Mammary microvascular endothelial cell (primary cell): ENCODE data around the genes IL17RC and PRRT3.

GRCh38 chr3:8503415-8503898 is 1.8 kb downstream of the LMCD1 start:
- RAMPAGE, long total RNA = no peak

DNA sequence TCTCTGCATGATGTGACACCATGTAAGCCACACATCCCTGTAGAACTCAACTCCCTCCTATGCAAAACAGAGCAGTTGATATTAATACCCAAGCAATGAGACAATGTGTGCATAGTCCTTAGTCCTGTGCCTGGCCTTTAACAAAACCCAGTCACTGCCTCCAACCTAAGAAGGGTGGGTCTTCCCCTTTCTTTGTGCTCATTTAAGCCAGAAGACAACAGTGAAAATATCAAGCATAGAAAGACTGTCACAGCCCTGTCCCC is 6.1 kb downstream of the SSUH2 start:
- RAMPAGE, long total RNA = no peak

- RAMPAGE, long total RNA = no peak
Observed at GRCh38 chr3:9101238-9101891, 138.1 kb upstream of the RAD18 start.

DNA sequence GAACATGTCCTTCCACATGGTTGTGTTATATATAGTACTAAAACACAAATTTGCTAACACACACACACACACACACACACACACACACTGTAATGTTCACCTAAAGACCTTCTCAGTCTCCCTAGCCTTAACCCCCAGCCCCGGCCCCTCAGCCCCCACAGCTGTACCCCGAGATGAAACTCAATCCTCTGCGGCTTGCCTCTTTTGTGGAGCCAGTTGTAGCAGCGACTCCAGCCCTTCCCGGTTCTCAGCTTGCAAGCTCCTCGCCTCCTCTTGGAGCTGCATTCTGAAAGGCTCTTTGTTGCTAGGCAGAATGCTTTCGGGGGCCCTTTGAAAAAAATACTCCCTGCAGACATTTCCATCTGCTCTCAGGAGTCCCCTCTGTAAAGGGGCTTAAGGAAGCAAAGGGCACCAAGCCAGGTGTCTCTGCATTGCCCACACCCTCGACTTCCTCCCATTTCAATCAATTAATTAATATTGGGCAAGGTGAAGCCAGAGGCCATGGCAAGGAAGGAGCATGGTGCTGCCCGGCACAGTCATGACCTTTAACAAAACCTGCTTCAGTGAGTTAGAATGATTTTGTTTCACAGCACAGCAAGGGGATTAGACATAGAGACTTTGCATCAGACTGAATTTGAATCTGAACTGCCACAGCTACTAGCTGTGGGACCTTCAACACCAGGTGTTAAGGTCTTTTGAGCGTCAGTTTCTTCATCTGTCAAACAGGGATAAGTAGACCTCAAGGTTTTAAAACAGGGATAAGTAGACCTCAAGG is 65.5 kb downstream of the SRGAP3 start:
- RAMPAGE, long total RNA = no peak

DNA sequence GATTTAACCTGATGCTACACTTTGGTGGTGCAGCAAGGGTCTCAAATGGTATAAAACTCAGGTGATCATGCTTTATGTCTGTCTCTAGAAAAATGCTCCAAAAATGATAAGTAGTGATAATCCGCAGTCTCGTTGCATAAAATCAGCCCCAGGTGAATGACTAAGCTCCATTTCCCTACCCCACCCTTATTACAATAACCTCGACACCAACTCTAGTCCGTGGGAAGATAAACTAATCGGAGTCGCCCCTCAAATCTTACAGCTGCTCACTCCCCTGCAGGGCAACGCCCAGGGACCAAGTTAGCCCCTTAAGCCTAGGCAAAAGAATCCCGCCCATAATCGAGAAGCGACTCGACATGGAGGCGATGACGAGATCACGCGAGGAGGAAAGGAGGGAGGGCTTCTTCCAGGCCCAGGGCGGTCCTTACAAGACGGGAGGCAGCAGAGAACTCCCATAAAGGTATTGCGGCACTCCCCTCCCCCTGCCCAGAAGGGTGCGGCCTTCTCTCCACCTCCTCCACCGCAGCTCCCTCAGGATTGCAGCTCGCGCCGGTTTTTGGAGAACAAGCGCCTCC is 1.4 kb upstream of the SETD5 start:
- RAMPAGE, long total RNA = no peak

GRCh38 chr3:9435506-9436052 is 38.2 kb downstream of the SETD5 start:
- RAMPAGE, long total RNA = no peak

DNA sequence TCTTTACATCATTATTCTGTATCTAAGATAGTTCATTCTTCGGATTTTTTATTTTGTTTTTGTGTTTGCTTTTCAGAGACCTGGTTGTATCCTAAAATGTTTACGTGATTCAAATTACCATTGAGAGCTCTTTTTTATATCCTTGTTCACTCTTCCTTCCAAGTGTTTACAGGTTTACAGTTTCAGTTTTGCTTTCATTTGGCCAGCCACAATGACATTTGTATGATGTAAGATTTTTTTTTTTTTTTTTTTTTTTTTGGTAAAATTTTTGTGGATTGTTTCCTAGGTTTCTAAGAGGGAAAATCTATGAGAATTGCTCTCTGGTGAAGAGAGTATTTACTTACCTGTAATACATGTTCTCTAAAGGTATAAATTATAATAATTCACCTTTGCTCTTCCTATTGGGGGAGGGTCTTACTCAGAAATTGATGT is 55.0 kb downstream of the SETD5 start:
- RAMPAGE, long total RNA = no peak

GRCh38 chr3:9470073-9470544 is 72.7 kb downstream of the SETD5 start:
- RAMPAGE, long total RNA = no peak

- RAMPAGE, long total RNA = no peak
Observed at GRCh38 chr3:9552426-9553075, 1.1 kb downstream of the LHFPL4 start.

DNA sequence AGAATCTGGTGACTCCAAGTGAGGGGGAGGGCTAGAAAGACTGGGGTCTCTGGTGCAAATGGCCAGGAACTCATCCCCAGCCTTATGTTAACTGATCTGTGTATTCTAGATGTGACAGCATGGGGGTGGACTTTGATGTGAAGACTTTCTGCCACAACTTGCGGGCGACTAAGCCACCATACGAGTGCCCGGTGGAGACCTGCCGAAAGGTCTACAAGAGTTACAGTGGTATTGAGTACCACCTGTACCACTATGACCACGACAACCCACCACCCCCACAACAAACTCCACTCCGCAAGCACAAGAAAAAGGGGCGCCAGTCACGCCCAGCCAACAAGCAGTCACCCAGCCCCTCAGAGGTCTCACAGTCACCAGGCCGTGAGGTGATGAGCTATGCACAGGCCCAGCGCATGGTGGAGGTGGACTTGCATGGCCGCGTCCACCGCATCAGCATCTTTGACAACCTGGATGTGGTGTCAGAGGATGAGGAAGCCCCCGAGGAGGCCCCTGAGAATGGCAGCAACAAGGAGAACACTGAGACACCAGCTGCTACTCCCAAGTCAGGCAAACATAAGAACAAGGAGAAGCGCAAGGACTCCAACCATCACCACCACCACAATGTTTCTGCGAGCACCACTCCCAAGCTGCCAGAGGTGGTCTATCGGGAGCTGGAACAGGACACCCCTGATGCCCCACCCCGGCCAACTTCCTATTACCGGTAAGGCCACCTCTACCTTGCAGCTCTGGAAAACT is 2.7 kb downstream of the BRPF1 start:
- RAMPAGE, long total RNA = no peak

DNA sequence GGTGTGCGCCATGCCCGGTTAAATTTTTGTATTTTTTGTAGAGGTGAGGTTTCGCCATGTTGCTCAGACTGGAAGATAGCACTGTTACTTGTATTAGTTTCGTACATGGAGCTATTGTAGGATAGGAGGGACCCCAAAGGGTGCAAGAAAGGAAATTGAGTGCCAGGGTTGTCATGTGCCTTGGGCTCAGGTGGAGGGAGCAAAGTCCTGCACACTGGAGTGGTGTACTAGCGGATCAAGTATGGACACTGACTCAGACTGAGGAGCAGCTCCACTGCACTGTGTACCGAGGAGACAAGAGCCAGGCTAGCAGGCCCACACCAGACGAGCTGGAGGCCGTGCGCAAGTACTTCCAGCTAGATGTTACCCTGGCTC is 990 bp downstream of the OGG1 start:
- RAMPAGE, long total RNA = no peak

- RAMPAGE, long total RNA = no peak
Observed at GRCh38 chr3:9799813-9800430, 7.0 kb downstream of the ARPC4 start.

DNA sequence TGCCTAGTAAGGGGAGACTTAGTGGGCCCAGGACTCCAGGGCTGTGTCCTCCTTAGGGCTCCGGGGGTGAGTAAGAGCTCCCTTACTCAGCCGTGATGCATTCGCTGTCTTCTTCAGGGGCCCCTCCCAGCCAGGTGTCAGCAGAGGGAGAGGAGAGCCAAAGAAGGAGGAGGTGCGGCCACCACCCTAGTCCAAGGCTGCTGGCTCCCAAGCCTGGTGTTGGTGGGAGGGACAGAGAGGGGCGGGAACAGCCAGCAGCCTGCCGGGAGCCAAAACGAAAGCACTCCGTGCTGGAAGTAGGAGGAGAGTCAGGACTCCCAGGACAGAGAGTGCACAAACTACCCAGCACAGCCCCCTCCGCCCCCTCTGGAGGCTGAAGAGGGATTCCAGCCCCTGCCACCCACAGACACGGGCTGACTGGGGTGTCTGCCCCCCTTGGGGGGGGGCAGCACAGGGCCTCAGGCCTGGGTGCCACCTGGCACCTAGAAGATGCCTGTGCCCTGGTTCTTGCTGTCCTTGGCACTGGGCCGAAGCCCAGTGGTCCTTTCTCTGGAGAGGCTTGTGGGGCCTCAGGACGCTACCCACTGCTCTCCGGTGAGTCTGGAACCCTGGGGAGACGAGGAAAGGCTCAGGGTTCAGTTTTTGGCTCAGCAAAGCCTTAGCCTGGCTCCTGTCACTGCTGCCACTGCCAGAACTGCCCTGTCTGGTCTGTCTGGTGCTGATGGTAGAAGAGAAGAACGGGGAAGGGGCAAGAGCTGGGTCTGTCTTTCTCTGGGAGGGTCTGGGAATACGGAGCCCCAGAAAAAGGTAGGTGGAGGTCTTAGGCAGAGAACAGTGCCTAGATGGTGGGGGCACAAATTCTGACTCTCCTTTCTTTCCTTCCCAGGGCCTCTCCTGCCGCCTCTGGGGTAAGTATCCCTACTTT is at the start of gene IL17RC:
TSS of gene IL17RC (plus strand) at position 272 of the 925 bp plus-strand sequence.
- RAMPAGE, long total RNA = start-site peak on the plus strand centred at position 305 of the sequence, 104 bp wide, 16 and 28 reads in 2 replicates

DNA sequence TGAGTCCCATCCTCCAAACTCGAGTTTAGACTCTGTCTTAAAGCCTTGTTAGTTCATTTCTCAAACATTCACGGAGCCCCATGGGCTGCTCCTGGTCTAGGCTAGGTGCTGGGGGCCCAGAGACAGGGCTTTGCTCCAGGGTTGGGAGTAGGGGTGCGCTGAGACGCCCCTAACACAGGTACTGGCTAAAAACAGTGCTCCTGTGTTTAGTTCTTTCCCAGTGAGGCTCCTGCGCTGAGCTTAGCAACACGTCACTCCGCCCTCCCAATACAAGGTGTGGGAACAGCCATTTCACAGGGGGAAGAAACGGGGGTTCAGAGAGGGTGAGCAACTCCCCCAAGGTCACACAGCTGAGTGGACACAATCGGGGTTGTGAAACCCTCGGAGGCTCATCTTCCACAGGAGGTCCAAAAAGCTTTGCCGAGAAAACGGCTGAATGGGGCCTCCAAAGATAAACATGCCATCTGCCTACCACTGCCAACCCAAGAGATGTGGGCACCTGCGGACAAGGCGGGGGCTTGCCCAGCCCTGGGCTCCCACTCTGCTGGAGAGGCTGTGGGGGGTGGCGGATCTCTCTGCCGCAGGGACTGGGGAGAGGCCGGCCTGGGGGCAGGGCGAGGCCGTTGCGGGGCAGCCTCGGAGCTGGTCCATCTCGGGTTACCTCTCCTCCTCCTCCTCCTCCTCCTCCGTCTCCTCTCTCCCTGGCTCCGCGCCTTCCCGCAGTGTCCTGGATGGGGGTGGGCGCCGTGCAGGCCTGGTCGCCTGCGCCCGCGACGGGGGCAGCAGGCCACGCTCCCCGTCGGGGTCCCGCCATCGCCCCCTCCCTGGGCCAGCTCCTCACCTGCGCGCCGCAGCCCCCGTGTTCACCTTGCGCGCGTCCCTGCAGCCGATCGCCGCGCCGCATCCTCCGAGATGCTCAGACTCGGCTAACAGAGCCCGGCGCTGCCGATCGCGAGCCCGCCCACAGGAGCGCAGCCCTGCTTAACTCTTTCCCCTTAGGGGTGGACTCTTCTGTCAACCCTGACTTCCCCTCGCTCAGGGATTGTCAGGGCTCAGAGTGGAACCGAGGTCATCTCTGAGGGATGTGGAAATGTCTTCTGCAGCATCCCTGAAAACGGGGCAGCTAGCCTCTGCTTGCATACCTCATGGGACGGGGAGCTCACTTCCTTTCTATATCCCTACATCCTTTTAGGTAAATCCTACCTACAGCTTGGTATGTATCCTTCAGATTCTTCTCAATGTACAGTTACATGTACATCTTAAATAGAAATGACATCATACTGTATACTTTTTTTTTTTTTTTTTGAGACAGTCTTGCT is at the start of gene PRRT3:
TSS of gene PRRT3 (minus strand) at position 928 of the 1,319 bp plus-strand sequence.
- RAMPAGE, long total RNA = no peak

DNA sequence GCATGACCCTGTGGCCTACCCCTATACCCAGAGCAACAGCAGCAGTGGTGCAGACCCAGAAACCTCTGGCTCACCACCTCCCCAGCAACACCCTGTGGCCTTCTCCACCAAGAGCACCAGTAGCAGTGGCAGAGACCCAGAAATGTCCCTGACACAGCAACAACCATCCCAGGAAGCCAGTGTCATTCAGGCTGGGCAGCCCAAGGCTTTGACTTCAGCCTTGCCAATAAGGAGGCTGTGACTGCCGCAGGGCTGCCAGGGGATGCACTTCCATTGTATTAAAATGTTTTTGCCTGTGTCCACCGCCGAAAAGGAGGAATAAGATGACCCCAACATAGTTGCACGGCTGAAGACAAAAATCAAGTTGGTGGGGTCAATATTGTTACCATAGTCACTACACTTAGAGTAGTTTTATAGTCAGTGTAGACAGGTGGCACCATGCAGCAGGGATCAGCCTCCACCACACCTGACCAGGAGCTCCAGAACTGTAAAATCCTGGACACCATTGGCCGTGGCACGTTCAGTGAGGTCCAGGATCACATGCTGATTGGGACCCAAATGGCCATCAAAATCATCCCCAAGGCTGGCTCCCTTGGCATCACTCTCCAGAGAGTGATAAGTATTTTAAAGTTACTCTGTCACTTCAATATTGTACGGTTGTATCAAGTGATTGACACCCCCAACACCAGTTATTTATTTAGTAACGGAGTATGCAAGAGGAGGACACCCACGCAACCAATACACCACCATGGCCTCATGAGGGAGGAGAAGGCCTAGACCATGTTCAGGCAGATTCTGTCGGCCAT is 16.6 kb upstream of the EMC3 start:
- RAMPAGE, long total RNA = no peak

- RAMPAGE, long total RNA = no peak
Observed at GRCh38 chr3:10093766-10094229, 14.3 kb downstream of the FANCD2OS start.

- RAMPAGE, long total RNA = no peak
Observed at GRCh38 chr3:10189083-10189465, 24.4 kb downstream of the IRAK2 start.

DNA sequence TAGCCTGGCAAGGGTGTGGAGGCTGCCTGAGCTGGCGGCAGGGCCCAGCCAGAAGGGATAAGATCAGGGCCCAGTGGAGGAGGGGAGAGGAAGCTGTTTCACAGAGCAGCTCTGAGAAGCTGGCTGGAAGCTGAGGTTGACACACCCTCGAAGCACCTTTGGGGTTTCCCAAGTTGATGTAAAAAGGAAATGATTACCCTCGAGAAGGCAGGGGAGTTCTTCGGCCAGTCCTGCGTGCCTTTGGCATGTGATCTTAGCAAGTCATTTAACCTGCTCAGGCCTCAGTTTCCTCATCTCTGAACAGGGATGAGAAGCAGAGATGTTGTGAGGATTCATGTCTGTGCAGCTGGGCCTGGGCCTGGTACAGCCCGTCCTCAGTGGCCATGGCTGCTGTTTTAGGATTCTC is 34.4 kb downstream of the IRAK2 start:
- RAMPAGE, long total RNA = no peak

DNA sequence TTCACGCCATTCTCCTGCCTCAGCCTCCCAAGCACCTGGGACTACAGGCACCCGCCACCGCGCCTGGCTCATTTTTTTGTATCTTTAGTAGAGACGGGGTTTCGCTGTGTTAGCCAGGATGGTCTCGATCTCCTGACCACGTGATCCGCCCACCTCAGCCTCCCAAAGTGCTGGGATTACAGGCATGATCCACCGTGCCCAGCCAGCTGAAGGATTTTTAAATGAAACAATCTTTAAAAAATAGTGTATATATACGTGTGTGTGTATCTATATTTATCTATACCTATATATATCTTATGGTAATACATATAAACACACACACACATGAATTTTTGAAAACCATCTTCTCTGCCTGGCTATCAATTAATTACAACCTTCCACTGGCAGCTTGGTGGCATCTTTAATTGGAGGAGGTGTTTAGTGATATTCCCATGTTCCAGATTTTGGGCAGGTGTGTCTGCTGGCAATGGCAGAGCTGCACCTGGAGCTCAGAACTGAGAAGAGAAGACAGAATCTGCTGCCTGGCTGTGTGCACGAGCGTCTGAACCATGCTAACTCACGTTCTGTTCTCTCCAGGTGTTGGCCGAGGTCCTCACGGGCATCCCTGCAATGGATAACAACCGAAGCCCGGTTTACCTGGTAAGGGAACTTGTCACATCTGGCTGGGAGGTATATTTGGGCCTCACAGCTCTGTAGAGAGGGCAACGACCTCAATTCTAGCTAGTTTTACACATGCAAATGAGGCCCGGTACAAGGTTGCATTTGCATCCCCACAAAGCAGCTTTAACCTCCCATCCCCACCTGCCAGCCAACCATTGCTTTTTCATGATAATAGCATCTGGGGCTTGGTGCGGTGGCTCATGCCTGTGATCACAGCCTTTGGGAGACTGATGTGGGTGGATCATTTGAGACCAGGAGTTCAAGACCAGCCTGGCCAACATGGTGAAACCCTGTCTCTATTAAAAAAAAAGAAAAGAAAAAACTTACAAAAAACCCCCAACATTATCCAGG is 22.2 kb upstream of the TATDN2 start:
- RAMPAGE, long total RNA = no peak

GRCh38 chr3:10260036-10260678 is 11.9 kb downstream of the TATDN2 start:
- RAMPAGE, long total RNA = no peak